Neutrophil (primary cell): ENCODE measurements around a stretch of chrX.

DNA sequence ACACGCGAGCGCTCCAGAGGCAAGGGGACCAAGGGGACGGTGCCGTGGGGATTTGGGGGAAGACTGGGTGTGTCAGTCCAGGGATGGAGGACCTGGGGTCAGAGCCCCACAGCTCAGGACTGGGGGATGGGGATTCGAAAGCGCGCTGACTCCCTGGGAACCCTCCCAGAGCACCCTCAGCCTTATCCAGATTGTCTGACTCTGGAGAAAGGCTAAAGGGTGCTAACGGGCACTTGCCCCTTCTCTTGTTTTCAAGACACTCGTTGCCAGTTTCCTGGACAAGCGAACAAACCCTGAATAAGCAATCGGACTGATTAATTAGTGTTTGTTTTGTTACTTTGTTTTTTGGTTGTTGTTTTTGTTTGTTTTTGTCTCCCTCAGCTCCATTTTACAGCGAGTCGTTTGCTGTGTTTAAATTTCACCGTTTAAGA, 1.2 kb downstream of the DOCK11 start:
- PRO-cap = no peak

DNA sequence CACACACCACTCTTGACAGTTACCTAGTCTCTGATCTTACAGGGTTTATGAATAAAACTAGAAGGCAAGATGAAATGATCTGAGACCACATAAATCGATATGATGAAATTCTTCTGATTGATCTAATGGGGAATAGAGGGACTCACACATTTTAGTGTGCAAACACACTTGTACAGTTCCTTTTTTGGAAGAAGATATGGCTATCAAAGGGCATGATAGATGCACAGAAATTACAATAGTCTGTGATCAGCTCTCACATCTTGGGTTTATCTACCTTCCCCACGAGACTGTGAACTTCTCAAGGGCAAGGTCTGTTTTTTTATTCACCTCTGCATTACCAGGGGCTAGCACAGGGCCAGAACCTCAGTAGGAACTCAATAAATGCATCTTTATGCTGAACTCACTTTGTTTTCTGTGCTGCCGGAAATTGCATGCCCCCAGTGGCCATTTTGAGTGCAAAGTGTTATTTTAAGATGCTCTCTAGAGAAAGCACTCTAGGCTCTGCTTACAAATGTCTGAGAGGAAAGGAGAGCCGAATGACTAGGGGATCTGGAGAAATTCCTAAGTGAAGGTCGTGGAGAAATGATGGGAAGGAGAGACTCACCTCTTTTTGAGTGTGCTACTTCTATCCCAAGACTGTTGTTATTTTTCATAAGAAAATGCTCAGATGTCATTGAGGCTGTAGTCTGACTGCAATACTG, 41.0 kb downstream of the DOCK11 start:
- PRO-cap = no peak

- PRO-cap = no peak
Observed at GRCh38 chrX:118565882-118566853, 70.6 kb downstream of the DOCK11 start.

GRCh38 chrX:118634246-118634894, 93.0 kb upstream of the IL13RA1 start:
- PRO-cap = no peak

GRCh38 chrX:118718540-118719126, 8.8 kb upstream of the IL13RA1 start:
- PRO-cap = no peak

- PRO-cap = no peak
Observed at GRCh38 chrX:118729037-118729540, 1.7 kb downstream of the IL13RA1 start.

- PRO-cap = no peak
Observed at GRCh38 chrX:119015625-119016070, 41.2 kb downstream of the LONRF3 start.

DNA sequence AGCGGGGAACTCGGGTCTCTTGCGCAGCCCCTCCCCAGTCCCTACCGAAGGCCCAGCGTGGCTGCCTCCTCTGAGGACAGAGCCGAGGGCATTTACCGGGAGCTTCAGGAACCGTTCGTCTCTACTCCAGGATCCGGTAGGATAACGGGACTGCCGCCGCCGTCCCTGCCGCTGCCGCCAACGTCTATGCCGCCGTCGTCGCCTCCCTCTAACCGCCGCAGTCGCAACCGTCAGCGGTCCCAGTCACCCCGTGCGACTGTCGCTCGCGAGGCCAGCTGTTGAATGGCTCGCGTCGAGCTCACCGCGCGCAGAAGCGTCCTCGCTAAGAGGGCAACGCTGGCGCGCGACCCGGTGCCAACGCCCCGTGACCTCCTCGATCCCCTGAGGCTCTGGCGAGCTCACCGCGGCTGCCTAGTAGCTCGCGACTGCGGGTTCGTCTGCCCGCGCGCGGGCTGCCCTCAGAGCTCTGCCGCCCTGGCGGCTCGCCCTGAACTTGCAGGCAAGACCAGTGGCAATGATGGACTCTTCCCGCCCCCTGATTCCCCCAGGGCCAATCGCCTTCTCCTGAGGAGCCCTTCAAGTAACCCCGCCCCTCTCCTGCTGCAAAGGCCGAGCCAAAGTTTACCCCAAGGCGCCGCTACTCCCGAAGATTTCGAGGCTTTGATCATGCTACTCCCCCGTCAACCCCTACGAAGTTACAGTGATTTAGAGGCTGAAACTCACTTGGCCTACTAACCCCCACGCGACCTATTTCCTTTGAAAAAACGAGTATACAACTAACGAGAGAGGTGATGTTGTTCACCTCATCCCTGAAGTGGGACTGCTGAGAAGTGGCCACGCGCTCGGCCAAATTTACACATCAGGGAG, 37.3 kb downstream of the PGRMC1 start:
- PRO-cap = no peak

- PRO-cap = no peak
Observed at GRCh38 chrX:119390129-119390468, 9.0 kb upstream of the SLC25A43 start.

GRCh38 chrX:119410685-119411069, 11.5 kb downstream of the SLC25A43 start:
- PRO-cap = no peak

- PRO-cap = no peak
Observed at GRCh38 chrX:119750017-119750402, 8.4 kb upstream of the SOWAHD start.

- PRO-cap = no peak
Observed at GRCh38 chrX:119759265-119759601, 845 bp downstream of the SOWAHD start.

DNA sequence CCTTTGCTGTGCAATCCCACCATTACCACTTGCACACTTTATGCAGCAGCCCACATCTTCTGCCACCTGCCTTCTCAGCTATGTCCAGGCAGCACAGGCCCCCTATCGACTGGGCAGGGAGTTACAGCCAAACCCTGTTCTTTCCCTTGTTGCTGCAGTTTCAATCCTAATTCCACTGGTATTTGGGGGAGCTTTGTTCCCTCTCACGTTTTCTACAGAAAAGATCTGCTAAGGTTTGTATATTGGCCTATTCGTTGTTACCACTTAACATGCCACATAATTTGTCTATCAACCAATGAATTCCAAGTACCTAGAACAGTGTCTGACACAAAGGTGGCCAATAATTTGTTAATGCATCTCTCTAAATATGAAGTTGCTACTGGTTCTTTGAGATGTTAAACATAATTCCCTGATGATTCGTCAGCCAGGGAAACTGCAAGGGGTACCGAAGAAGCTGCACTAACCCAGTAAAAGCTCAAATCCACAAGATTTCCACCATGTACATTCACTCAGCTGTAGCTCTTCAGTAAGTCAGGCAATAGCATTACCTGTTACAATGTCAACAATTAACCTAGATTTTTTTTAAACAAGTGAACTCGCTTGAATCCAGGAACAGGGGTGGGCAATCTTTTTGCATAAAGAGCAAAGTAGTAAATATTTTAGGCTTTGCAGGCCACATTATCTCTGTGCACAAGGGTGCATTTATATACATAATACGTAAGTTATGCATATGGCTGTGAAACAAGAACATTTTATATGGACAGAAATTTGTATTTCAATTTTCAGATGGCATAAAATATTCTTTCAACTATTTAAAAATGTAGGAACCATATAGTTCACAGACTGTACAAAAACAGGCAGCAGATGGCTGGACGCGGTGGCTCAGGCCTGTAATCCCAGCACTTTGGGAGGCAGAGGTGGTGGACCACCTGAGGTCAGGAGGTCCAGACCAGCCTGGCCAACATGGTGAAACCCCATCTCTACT, 6.2 kb downstream of the RPL39 start:
- PRO-cap = no peak

- PRO-cap = no peak
Observed at GRCh38 chrX:119790620-119791559, 540 bp downstream of the RPL39 start.

- PRO-cap = no peak
Observed at GRCh38 chrX:120143718-120144885, 14.3 kb upstream of the RHOXF2 start.

GRCh38 chrX:120310282-120310979, 830 bp downstream of the TMEM255A start:
- PRO-cap = no peak

DNA sequence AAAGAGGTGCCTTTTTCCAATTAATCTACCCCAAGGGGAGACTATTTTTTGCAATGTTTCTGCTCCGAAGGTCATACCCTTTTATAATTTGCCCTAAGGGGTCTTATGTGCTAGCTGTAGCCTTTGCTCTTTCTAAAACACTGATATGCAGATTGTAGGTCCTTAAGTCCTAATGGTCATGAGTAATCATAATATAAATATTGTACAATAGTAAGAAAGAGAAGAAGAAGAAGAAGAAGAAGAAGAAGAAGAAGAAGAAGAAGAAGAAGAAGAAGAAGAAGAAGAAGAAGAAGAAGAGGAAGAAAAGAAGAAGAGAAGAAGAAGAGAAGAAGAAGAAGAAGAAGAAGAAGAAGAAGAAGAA, 20.9 kb upstream of the CUL4B start:
- PRO-cap = no peak

GRCh38 chrX:123184704-123185079, 614 bp downstream of the GRIA3 start:
- PRO-cap = no peak

GRCh38 chrX:123694549-123695020, 38.3 kb downstream of the THOC2 start:
- PRO-cap = no peak

- PRO-cap = no peak
Observed at GRCh38 chrX:123803137-123803900, 56.5 kb upstream of the XIAP start.